ENCODE data around the genes LRIT2 and RGR.

- RRBS, result no CpG with 5 or more reads among the region's 5 CpGs
These were observed 29.1 kb downstream of the ANXA11 start for GRCh38 chr10:80176279-80176651.

GRCh38 chr10:80179074-80179839, 26.1 kb downstream of the ANXA11 start:
- RRBS, result no CpG with 5 or more reads among the region's 6 CpGs

- RRBS, result 89% methylated on average over 2 of the region's 13 CpGs
These were observed 6.1 kb downstream of the MAT1A start for GRCh38 chr10:80283198-80283982.

- RRBS, result no CpG with 5 or more reads among the region's 11 CpGs
These were observed 898 bp downstream of the PRXL2A start for GRCh38 chr10:80409196-80409701.

DNA sequence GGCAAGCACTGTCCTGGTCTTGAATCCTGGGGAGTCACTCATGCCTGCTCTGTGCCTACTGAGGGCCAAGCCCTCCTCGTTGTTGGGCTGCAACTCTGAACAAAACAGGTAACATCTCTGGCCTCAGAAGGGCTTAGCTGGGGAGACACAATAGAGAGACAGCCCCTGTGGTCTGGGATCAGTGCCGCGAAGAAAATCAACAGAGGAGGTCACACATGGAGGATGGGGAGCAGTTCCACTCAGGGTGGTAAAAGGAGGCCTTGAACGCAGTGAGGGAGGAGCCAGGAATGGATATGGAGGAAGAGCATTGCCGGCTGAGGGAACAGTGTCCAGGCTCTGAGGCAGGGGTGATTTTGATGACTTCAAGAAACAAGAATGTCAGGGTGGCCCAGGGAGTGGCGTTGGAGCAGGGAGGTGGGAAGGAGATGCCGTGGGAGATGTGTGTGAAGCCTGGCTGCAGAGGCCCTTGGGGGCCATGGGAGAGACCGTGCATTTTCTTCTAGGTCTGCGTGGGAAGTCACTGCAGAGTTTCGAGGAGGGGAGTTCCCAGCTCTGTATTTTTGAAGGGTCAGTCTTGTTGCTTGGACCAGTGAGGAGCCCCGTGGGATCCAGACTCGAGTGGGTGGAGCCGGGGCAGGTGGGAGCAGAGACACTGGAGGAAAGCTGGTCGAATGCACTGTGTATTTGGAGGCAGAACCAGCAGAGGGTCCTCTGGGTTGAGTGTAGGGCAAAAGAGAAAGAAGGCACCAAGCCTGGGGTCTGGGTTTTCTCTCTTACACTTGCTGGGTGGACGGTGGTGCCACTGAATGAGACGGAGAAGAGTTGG, 35.7 kb upstream of the SH2D4B start:
- RRBS, result no CpG with 5 or more reads among the region's 16 CpGs

GRCh38 chr10:80504009-80504913, 33.4 kb upstream of the SH2D4B start:
- RRBS, result no CpG with 5 or more reads among the region's 10 CpGs

DNA sequence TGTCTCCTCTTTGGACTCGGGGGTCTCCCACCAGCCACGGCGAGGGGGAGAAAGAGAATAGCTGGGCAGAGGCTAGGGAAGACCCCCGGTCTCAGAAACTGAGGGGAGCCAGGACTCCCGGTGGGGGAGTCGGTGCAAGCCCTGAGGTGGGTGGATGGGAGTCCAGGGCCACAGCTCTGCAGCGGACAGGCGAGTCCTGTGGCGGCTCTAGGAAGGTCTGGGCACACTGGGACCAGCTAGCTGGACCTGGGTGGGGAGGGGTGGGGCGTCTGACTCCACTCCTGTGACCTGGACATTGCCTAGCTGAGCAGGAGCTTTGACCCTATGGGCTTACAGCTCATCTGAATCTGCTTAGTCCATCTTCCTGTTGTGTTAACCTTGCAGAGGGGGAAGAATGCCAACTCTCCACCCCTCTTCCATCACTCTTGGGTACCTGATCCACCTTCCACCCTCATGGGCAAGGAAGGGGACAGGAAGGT, 1.2 kb upstream of the SH2D4B start:
- RRBS, result no CpG with 5 or more reads among the region's 10 CpGs

DNA sequence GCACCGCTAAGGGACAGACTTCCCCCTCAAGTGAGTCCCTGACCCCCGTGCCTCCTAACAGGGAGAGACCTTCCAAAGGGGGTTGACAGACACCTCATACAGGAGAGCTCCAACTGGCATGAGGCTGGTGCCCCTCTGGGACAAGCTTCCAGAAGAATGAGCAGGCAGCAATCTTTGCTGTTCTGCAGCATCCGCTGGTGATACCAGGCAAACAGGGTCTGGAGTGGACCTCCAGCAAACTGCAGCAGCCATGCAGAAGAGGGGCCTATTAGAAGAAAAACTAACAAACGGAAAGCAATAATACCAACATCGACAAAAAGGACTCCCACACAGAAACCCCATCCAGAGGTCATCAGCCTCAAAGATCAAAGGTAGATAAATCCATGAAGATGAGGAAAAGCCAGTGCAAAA, 280.8 kb downstream of the SH2D4B start:
- RRBS, result no CpG with 5 or more reads among the region's 5 CpGs

GRCh38 chr10:81444245-81444506, 430.8 kb upstream of the NRG3 start:
- RRBS, result no CpG with 5 or more reads among the region's 3 CpGs

DNA sequence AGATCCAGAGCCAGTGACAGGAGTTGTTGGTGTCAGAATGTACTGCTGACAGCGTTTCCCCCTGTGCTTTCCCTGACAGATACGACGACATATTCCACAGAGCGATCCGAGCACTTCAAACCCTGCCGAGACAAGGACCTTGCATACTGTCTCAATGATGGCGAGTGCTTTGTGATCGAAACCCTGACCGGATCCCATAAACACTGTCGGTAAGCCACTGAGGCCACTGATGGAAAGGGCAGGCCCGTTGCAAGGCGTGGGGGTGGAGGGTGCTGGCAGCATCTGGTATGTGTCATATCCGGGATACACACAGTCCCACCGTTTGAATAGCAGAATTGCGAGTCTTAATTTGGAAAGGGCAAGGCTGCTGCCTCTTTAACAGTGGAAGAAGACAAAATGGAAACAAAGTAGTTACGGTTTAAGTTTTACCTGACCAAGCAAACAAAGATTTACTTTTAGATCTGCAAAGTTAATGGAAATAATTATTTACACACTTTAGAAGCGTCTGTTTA, 483.7 kb downstream of the NRG3 start:
- RRBS, result 27% methylated on average over 3 of the region's 17 CpGs

DNA sequence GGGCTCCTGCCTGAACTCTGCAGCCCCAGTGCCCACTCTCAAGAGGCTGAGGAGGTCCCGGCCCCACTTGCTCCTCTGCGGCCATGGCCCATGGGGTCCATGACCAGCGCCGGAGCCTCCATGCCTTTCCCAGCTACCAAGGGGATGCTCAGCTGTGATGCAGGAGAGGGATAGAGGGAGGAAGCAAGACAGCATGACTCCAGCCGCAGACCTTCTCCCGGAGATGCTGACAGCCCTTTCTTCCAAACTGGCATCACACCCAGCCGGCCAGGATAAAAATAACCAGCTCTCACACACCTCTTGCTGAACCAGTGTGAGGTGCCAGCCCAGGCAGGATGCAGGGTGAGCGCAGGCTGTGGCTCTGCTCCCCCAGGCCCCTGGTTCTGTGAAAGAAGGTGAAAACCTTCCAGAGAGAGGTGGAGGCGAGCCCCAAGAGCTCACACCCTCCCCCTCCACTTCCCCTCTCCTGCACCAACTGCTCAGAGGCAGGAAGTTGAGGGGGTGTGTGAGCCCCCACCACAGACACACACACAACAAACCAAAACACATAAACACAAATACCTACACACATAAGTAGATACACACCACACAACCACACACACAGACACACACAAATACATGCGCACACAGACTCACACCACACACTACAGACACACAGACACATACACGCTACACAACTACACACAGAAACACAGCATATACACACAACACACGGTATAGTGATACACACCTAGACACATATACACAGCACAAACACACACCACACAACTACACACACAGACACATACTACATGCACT, 4.0 kb downstream of the GPR15LG start:
- RRBS, result 73% methylated on average over 6 of the region's 12 CpGs

DNA sequence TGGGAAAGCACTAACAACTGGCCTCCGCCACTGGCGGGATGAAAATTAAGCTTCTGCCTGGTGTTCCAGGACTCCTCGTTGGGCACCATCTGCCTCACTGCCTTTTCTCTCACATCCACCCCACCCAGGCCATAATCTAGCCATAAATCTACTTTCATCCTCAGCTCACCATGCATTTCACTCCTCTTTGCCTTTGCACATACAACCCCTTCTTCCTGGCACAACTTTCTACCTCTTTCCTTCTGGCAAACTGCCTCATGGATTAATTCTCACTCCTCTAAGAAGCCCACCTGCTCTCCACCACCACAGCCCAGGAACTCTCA, 3.9 kb downstream of the CDHR1 start:
- RRBS, result no CpG with 5 or more reads among the region's 3 CpGs

- RRBS, result no CpG with 5 or more reads among the region's 6 CpGs
These were observed at the start of gene LRIT2 for GRCh38 chr10:84225382-84225871. Gene LRIT2 (minus strand): TSS chr10:84225544.

DNA sequence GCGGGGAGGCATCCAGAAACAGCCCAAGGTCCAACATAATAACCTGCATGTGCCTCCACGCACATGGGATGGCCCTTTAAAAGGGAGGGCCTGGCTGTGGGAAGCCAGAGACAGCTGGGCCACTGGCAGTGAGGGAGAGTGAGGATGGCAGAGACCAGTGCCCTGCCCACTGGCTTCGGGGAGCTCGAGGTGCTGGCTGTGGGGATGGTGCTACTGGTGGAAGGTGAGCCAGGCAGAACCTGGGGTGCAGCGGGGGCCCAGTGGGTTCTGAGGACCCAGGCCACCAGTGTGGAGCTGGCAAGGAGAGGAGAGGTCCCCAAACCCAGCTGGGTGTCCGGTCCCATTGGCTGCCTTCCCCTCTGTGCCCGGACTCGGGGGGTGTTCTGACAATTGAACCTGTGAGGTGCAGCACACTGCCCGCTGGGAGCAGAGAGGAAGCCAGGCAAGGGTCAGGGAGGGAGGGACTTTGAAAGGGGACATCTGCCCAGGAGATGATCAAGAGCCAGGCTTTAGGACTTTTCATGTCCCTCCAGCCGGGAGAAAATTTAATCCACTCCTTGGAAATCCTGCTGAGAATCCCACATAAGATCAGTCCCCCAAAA, at the start of gene RGR:
TSS of gene RGR (plus strand) at position 107 of the 602 bp plus-strand sequence.
- RRBS, result no CpG with 5 or more reads among the region's 10 CpGs

- RRBS, result no CpG with 5 or more reads among the region's 8 CpGs
These were observed 43.0 kb downstream of the CCSER2 start for GRCh38 chr10:84371107-84372157.

DNA sequence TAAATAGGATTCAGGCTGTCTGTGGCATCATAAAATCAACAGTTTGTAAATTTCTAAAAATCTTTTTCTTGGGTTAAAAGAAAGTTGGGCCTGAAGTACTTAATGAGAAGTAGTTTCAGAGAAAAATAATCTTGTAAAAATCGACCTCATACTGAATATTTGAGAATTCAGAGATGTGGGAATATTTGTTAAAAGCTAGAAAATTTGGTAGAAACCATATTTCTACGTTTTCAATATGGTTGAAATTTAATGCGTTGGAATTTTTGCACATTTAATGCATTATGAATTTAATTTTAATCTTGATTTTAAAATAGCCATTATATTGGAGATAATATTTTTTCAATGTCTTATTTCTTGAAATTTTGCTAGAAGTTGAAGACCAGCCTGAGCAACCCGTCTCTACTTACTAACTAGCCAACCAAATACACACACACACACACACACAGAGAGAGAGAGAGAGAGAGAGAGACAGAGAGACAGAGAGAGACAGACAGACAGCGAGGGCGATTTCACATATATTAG, 108.4 kb downstream of the CCSER2 start:
- RRBS, result no CpG with 5 or more reads among the region's 6 CpGs

GRCh38 chr10:85741516-85742059, 625.0 kb downstream of the GRID1 start:
- RRBS, result no CpG with 5 or more reads among the region's 4 CpGs

GRCh38 chr10:86451735-86452552, 69.6 kb downstream of the WAPL start:
- RRBS, result no CpG with 5 or more reads among the region's 8 CpGs

DNA sequence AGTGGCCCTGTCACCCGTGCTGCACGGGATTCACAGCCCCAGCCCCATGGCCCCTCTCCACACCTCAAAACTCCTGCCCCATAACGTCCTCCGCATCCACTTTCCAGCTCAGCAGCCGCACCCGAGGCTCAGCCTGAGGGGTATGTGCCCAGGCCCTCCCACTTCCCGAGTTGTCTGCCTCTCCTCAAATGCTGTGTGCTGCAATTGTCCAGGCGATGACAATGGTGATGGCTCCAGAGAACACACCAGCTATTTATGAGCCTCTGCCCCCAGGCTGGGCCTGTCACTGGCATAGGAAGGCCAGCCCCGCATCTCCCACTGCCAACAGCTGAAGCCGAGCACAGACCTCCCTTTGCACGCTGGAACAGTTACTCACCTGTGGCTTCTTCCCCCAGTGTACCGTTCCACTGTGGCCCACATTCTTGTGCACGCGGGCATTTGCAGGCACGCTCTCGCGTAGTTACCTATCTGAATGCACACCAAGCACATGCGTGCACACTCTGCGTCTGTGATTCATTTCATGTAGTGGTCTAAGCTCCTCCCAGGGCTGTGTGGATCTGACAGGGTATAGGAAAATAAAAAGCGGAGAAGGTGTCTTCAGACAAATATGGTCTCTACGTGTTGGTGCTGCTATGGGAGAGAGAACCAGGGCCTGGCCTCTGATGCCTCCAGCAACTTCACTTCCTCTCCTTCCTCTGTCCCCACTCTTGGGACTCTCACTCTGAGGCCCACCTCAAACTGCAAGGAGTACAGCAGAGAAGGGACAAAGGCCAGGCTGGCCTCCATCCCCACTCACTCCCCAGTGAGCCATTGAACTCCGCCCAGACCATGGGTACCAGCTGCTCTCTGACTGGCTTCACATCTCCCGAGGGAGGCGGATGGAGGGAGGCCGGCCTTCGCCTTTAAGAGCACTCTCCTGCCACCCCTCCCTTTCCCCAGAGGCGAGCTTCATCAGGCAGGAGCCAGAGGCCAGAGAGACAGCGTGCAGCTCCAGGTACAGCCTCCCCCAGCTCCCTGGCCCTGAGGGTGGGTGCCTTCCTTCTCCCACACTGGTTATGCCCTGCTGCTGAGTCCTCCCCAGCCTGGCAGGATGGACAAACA, 2.1 kb upstream of the LDB3 start:
- RRBS, result no CpG with 5 or more reads among the region's 28 CpGs

All from AG08470 (cell line).